Amniotic epithelial cell (primary cell): Measurements from ENCODE around the gene KLF3.

- RRBS = no CpG with 5 or more reads among the region's 7 CpGs
These were observed 899.5 kb downstream of the STIM2 start for GRCh38 chr4:27760147-27760628.

DNA sequence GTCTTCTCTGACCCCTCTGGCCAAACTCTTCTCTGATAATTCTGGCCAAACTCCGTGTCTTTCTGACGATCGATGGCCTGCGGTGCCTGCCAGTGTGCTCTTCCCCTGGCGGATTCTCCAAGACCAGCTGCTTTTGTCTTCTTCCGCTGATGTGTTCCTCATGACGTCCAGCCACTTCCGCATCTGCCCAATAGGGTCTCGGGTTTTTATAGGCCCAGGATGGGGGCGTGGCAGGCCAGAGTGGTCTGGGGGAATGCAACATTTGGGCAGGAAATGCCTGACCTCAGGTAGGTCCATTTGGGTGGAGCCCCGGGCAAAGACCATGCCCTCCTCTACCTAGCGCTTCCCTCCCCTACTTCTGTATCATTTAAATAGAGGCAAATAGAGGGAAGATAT lies 1542.1 kb downstream of the STIM2 start:
- RRBS = no CpG with 5 or more reads among the region's 12 CpGs

GRCh38 chr4:31099431-31099871 lies 379.3 kb downstream of the PCDH7 start:
- RRBS = no CpG with 5 or more reads among the region's 6 CpGs

DNA sequence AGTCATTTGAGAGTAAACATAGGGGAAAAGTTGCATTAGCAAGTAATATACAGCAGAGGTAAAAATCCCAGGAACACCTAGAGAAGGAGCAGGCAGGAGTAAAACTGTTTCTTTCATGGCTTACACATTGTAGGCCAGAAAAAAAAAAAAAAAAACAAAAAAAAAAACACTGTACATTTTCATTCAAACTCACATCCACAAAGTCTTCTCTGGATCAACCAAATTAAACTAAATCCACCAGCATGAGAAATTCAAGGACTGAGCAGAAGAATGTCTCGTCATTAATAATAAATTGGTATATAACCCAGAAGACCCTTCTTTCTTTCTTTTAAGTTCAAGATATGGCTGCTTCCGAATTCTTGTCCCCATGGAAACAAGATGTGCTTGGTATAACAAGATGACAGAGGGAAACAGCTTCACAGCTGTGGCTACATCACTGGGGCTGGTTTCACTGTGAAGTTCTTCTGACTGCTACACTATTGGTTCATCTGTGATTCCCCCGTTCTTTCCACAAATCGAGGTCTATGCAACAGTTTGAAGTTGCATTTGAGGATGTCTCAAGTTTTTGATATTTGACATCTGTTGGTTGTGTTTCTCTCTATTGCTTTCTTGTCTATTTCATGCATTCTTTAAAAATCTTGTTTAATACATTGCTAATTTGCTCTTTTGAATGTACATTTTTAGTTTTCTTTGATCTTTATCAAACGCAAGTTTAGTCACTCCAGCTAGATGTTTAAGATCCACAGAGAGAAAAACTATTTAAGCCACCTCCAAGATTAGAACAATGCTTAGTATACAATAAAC lies 12.3 kb upstream of the DTHD1 start:
- RRBS = no CpG with 5 or more reads among the region's 5 CpGs

DNA sequence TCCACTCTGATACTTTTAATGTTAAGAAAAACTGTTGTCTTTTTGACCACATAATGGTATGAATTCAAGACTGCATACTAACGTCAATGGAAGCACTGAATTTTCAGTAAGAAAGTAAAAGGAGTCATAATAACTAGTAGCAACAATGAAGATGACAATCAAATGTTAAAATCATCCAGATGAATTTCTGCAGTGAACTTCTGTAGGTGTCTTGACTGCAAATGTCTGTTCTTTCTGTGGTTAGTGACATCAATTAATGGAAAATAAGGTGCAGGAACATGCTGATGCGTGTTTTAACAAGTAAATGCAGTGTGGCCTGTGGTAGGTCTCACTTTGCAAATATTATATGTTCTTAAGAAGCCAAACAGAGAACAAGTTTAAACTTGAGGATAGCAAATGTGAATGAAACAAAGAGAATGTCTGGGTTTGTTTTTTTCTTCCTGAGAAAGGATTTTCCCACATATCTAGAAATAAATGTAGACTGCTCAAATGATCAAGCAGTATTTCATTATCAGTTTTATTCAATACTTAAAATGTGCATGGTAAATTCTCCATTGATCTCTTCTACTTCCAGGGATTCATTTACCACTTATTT lies 2.6 kb upstream of the DTHD1 start:
- RRBS = no CpG with 5 or more reads among the region's 2 CpGs

DNA sequence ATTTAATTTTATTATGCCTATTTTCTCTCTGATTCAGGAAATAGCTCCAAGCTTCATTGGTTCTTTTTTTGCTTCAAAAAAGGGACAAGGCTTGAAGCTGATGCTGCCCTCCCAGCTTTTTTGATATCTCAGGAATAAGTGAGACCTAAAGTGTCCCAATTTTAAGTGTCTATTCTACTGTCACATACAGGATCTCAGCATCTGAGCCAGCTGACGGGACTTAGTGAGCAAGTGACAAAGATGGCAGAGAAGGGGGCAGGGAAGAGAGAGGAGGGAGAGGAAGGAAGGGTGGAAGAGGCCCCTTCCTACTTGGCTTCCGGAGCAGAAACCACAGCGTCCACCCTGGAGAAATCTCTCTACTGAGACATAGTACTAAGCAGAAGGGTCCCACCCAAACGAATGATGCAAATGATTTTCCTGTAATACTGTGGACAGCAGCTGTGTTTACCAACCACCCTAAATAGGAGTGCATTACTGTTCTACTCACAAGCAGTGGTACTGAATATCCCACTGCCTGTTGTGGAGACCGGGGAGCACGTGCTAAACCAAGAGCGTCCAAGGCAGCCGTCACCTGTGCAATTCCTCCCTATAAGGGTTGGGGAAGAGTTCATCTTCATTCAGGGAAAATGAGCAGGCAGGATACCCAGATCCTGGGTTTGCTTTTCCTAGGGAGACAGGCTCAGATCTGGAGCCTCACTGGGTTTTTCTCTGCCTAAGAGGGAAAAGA lies 29.3 kb downstream of the DTHD1 start:
- RRBS = no CpG with 5 or more reads among the region's 8 CpGs

- RRBS = no CpG with 5 or more reads among the region's 4 CpGs
These were observed 104.3 kb downstream of the DTHD1 start for GRCh38 chr4:36385530-36386352.

- RRBS = no CpG with 5 or more reads among the region's 8 CpGs
These were observed 12.0 kb upstream of the C4orf19 start for GRCh38 chr4:37441684-37442126.

- RRBS = no CpG with 5 or more reads among the region's 2 CpGs
These were observed 45.8 kb upstream of the PGM2 start for GRCh38 chr4:37780648-37781109.

DNA sequence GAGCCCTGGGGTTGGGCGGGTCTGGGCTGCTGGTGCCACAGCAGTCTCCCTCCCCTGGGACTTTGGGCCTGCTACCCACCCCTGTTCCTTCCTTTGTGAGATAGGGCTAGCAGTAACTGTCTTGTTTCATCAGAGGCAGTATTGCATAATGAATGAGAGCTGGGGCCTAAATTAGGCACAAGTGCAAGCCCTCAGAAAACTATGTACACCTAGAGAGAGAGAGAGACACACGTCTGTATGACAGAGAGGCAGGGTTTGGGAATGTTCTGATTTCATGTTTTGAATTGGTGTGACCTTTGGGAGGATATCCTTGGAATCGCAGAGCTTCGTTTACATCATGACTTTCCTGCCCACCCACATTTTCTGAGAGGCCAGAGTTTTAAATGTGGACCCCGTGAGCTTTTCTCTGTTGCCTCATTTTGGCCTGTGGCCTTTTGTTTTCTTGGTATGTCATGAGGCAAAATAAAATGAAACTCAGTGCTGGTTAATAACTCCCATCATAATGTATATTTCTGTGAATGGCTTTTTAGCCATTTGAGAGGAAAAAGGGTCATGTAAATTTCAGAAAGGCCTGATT lies 111.9 kb downstream of the PTTG2 start:
- RRBS = no CpG with 5 or more reads among the region's 5 CpGs

GRCh38 chr4:38155334-38155582 lies 195.1 kb downstream of the PTTG2 start:
- RRBS = no CpG with 5 or more reads among the region's 7 CpGs

- RRBS = no CpG with 5 or more reads among the region's 6 CpGs
These were observed 315.0 kb downstream of the PTTG2 start for GRCh38 chr4:38275185-38275703.

DNA sequence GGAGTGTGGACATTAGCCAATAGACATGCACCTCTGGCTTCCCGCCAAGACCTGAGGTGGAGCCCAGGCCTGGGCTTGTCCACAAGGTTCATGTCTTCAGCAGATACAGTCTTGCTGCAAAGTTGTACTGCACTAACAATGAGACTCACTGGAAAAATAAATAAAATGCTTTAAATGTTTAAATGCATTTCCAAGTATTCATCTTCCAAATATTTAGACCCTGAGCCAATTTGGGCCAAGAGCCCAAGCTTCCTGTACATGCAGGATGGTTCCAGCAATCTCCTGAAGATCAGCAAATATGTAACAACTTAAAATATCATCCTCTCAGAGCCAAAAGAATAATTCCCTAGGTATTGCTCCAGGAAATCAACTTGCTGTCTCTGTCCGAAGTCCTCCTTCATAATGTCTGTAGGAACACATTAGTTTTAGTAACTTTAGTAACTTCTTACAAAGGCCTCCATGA lies 98.6 kb upstream of the KLF3 start:
- RRBS = no CpG with 5 or more reads among the region's 2 CpGs

- RRBS = 2% methylated on average over 13 of the region's 27 CpGs
These were observed 759 bp upstream of the KLF3 start for GRCh38 chr4:38663339-38663541.

- RRBS = 2% methylated on average over 47 of the region's 144 CpGs
These were observed at the start of gene KLF3 for GRCh38 chr4:38663542-38664604. TSS of gene KLF3 (plus strand) at chr4:38664199.

DNA sequence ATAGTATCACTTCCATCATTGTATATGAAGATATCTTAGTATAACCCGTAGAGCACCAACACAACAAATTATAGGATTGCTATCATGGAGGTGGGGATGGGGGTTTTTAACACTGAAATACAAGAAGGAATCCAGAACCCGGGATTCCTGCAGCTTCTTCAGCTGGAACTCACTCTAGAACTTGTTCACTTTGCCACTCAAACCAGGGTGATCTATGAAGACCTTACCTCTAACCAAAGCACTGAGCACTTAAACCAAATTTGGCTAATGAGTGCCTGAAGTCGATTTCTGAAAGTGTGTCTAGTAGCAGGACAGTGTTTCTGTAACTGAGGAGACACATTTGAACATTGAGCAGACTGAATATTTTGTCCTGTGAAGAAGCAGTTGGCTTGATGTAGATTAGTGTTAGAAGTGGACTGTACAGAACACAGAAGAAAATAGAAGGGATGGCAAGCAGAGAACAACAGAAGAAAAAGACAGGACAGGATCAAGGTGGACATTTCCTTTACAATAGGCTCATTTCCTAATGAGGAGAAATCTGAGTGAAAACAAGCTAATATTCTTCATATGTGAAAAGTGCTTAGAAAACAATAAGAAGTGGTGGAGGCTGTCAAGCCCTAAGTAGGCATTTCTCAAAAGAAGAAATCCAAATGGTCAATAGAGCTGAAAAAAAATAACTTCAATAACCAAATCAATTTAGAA lies 14.8 kb downstream of the KLF3 start:
- RRBS = no CpG with 5 or more reads among the region's 3 CpGs

GRCh38 chr4:38698431-38699133 lies 34.6 kb downstream of the KLF3 start:
- RRBS = no CpG with 5 or more reads among the region's 4 CpGs

DNA sequence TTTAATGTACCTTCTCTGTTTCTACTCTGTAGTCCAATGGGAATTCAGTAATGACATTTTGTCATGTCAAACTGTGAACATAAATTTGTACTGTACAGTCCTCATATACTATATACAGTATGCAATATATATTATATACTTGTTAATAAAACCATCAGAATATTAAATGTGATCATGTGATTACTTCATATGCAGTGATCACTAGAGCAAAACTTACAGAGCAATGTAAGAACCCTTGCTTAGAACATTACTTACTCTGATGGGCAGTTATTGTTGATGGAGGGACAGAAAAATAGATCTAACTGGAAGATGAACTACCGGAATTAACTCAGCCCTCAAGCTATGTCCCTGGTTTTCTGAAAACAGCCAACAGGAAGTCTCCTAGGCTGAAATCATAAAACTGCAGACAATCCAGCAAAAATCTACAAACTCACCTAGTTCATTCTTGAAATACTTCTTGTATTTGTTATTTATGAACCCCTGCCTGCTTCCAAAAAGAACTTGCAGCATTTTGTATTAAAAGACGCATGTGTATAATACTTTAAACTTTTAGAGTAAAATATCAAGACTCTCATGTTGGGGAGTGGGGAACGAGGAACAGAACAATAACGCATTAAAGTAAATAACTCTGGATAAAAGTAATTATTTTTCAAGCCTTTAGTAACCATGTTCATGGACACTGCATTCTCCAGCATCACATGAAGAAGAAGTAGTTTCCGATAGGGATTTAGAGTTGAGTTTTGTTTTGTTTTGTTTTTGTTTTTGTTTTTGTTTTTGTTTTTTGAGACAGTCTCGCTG lies 37.1 kb downstream of the KLF3 start:
- RRBS = no CpG with 5 or more reads among the region's 6 CpGs

DNA sequence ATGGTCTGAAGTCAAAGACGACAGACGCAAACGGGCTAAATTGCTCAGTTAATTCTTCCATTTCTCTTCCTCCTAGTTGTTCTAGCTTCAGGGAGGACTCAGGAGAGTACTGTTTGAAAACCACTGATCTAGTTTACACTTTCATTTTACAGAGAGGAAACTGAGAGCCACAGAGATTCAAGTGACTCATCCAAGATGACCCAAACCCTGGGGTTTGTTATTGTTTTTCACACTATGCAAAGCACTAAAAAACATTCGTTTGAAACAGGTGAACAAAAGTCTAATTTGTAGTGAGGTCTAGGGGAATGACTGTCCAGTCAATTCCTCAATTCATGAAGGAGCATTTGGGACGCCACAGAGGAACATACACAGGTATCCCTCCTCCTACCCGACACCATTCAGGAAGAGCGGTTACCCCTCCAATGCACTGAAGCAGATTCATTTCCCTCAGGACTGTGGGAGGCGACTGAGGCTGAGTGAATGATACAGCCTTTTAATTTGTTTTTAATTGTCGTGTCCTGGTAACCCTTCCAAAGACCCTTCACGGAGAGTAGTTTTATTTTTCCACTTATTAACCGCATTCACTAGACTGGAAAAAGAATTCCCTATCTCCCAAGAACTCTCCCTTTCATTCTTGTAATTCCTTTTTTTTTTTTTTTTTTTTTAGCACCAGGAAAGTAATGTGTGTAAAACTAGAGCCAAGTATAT lies 30.3 kb downstream of the TLR10 start:
- RRBS = no CpG with 5 or more reads among the region's 11 CpGs

DNA sequence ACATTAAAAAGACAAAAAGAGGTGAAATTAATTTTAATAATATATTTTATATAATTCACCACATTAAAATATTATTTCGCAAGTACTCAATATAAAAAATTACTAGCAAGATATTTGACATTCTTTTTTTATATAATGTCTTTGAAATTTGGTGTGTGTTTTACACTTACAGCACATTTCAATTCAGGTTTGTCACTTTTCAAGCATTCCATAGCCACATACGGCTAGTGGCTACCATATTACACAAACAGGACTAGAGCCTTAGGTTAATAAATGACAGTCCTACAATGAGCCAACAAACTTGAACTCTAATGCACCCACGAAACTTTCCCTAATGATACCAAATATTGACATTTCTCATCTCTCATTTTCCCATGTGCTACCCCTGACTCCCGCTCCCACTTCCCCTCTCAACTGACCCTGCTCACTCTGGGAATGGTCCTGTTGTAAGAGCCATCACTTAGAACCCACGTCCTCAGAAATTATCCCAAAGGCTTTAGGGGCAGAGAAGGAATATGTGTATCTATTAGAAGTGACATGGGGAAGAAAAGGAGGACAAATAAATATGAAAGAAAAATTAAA lies 4.9 kb upstream of the TLR10 start:
- RRBS = no CpG with 5 or more reads among the region's 5 CpGs